ENCODE data around the genes OTX2, SLC35F4 and ARMH4.

- PRO-cap: bidirectional peak, plus-strand start at chr14:55102447, minus-strand start at chr14:55102449
These were observed 27.0 kb upstream of the LGALS3 start for GRCh38 chr14:55102036-55102561.

GRCh38 chr14:55128049-55128709, 873 bp upstream of the LGALS3 start:
- PRO-cap: no peak

DNA sequence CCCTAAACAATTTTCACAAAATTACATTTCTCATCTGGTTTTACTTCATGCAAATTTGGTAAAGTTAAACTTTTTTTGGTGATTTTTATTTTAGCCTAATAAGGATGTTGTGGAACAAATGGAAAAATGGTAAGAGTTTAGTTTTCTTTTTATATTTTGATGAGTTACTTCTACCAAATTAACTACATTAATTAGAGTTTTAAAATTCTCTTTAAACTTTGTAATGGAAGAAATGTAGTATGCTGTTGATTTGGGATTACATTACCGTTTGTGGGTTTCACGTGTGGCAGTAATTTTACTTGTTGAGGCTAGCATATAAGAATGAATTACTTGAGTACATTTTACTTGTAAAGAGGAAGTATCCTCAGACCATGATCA, 66.9 kb downstream of the KTN1 start:
- PRO-cap: no peak

DNA sequence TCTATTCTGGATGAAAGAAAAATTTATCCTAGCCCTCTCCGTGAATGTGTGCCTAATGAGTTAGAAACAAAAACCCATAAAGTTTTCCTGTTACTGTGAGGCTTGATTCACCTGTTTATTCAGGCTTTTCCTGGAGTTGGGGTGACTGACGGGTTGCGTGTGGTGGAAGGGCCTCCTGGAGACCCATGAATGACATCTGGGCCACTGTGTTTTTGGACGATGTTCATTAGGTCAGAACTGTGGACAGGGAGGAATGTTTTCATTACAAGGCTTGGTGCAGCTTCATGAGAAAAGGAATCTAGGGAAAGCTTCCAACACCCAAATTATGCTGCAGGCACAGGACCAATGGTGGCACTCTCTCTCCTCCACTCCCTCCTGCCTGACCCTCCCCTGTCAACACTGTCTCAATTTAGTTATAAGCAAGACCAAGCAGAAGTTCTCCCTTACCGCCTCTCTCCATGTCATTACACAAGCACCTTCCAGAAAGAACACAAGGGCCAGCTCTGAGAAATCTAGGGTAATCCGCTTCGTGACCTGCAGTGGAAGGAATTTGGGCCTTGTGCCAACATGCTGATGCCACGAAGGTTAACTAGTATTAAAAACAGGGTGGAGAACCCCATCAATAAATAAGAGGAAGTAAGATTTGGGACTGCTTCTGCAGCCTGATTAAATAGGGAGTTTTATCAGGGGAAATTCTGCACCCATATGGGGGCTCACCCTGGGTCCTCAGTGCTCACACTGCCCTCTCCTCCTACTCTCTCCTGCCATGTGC, 200.2 kb downstream of the KTN1 start:
- PRO-cap: no peak

DNA sequence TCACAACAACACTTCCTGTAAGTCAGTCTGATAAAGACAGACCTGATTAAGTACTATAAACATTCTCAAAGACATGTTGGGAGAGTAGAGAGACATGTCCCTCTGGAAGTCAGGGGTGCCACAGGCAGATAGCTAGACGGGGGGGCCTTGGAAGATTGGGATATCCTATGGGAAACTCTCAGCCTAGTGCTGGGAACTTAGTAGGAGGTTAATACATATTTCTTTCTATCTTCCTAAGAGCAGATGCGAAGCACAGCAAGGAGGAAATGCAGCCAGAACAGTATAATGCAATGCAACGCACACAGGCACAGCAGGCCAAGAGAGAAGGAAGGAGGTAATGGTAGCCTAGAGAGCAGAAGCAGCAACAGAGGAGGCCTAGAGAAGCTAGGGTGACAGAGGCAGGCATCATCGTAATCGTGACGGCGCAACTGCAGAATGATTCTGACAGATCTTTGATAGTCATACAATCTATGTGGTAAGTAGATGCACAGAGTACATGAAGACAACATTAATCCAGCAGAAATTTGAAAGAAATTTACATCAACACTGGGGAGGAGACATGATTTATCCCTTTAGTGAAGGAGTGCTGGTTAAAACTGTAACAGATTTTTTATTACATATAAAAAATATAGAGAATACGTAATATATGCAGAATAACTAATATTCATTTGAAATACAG, 1.7 kb upstream of the PELI2 start:
- PRO-cap: no peak

- PRO-cap: no peak
These were observed 161.4 kb downstream of the PELI2 start for GRCh38 chr14:56279600-56280063.

DNA sequence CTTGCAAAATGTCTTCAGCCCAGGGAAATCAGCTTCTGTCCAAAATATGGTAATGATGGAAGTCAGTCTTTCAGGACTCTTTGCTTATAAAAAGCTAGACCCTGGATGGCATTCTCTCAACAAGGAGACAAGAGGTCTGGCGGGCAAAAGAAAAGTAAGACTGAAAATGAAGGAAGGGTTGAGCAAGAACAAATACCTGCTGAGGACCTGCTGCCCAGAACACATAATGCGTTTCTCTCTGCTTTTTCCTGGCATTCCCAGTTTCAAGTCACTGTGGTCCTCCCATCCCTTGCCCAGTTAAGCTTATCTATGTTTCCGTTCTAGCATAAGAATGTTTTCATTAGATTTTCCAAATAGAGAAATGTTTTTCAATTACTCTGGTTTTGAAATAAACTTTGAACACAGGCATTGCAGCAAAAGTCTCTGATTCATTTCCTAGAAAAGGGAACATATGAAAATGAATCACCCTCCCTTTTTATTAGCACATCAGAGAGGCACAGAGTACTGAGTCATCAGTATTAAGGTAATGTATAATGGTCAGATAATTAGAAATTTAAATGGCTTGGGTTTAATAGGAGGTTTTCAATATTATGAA, 201.2 kb upstream of the TMEM260 start:
- PRO-cap: no peak

DNA sequence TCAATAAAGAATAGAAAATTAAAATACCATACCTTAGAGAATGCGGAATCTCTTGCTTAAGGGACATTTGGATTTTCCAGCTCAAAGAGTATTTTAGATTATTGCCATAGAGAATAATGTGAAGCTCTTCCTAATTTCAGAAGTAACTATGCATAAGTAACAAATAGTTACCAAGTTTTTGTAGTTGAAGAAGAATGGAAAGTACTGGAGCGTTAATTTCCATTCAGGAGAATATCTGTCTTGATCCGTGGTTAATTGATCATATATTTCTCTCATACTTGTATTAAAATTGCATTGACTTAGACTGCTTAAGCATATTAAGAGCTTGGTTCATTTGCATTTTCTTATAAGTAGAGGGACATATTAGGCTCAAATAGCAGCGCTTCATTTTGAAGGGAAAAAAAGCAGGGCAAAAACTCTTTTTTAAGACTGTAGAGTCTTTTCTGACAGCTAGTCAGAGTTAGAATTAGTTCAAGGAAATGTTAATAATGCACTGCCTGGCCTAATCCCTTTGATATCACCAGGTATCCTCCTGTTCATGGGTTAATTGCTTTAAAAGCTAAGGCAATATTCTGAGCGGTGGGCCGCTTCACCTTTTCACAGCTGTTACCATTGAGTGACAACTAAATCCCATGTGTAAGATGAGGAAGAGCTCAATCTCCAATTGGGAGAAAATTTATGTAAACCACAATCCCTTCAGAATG, 10.4 kb downstream of the TMEM260 start:
- PRO-cap: no peak

GRCh38 chr14:56810328-56810837, at the start of gene OTX2:
TSS of gene OTX2 (minus strand) at chr14:56810479.
- PRO-cap: no peak

DNA sequence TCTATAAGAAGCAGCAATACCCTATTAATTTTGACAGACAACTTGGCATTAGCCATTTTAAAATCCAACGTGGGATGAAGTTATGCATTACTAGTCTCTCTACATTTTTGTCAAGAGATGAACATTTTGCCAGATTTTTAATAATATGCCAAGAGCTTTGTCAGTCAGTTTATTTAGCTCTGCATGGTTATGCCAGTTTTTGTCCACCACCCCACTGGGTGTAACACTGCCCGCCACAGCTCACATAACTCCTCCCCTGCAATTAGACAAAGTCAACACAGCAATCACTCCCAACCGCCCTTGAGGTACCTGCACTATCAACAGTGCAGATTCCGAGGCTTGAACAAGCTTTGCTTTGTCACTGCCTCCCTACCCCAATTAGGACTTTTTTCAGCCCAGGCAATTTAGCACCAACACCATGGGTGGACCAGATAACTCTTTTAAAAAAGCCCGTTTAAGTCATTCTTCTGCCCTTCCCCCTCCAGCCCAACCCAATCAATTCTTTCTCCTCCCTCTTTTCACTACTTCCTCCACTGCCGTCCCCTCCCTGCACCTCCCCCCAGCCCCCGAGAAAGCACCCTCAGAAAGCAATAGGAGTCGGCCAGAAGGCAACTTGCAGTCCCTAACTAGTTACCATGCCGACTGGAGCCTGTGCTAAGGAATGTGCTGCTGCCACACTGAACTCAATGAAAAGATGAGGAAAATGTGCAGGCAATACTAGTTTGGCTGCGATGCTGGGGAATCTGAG, 45.6 kb upstream of the OTX2 start:
- PRO-cap: no peak

GRCh38 chr14:57058177-57058657, 210.5 kb downstream of the EXOC5 start:
- PRO-cap: no peak

DNA sequence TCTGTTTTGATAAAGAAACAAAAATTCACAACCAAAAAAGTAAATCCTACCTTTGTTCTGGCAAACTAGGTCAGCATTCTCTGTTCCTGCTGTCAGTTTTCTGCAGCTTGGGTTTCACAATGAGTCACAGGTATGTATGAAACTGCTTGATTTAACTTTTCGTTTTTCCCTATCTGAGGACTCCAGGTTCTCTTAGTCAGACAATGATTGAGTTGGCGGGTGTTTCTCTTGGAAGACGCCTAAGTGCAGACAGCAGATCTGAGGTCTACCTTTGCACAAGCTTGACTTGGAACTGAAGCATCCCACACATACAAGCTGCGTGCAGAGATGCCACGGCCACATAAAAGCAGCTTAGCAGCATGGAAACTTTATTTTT, 208.1 kb downstream of the EXOC5 start:
- PRO-cap: no peak

GRCh38 chr14:57492782-57493198, 867 bp downstream of the CCDC198 start:
- PRO-cap: no peak

GRCh38 chr14:57865385-57866271, at the start of gene SLC35F4:
TSS of gene SLC35F4 (minus strand) at chr14:57866092.
- PRO-cap: no peak

- PRO-cap: no peak
These were observed 116.9 kb upstream of the SLC35F4 start for GRCh38 chr14:57982681-57983250.

DNA sequence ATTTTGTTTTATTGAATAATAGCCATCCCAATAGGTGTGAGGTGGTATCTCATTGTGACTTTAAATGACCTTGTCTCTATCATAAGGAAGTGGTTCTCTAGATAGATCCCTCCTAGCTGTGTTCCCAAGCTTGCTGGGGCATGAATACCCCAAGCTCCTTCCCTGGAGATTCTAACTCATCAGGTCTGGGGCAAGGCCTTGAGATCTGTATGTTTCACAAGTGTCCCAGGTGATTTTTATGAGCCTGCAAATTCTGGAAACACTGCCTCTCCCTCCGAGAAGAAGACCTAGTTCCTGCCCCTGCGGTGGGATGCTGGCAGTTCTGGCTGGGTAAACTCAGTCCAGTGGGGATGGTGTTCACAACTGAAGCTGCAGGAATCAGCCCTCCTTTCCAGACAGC, 135.7 kb upstream of the SLC35F4 start:
- PRO-cap: no peak

DNA sequence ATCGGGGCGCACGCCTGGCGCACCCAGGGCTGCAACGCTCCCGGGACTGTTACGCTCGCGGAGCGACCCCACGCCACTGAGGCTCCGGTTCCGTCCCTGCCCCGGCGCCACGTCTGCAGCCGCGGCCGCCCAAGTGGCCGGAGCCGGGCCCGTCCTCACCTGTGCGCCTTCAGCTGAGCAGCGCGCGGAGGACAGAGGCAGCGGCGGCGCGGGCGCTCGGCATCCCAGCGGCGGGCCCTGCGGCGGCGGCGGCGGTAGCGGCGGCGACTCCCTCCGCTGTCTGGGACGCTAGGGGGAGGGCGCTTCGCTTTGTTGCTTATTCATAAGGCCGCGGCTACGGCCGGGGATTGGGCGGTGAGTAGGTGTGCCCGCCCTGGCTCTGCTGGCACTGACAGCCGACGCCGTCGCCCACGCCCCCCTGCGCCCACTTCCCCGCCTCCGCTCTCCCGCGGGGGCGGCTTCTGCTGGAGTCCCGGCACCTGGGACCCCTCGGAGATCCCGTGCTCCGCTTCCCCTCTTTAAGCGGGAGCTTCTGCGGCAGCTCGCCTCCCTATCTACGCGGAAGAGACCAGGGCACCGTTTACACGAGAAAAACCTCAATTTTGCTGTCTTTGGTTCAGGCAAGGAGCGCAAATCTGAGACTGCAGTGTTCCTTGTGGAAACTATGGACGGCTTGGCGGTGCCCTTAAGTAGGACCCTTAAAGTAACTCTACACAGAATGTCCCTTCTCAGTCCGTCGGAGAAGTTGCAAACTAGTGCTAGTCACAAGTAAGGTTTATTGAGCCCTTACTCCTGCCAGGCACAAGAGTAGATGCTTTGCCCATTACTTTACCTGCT, at the start of gene ARMH4:
ARMH4 (minus strand) TSS at position 298 of the 837 bp plus-strand sequence.
- PRO-cap: unidirectional peak, minus-strand start at position 282 of the sequence

- PRO-cap: no peak
These were observed 9.3 kb upstream of the ARID4A start for GRCh38 chr14:58288851-58289558.

DNA sequence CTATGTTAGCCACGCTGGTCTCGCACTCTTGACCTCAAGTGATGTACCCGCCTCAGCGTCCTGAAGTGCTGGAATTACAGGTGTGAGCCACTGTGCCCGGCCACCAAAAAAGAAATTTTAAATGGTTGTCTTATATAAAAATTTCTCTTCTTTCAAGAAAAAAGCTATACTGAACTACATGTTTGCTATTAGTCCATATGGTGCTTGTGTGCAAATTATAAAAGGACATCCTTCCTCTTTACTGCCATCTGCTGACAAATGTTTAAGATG, 33.0 kb upstream of the TOMM20L start:
- PRO-cap: no peak

DNA sequence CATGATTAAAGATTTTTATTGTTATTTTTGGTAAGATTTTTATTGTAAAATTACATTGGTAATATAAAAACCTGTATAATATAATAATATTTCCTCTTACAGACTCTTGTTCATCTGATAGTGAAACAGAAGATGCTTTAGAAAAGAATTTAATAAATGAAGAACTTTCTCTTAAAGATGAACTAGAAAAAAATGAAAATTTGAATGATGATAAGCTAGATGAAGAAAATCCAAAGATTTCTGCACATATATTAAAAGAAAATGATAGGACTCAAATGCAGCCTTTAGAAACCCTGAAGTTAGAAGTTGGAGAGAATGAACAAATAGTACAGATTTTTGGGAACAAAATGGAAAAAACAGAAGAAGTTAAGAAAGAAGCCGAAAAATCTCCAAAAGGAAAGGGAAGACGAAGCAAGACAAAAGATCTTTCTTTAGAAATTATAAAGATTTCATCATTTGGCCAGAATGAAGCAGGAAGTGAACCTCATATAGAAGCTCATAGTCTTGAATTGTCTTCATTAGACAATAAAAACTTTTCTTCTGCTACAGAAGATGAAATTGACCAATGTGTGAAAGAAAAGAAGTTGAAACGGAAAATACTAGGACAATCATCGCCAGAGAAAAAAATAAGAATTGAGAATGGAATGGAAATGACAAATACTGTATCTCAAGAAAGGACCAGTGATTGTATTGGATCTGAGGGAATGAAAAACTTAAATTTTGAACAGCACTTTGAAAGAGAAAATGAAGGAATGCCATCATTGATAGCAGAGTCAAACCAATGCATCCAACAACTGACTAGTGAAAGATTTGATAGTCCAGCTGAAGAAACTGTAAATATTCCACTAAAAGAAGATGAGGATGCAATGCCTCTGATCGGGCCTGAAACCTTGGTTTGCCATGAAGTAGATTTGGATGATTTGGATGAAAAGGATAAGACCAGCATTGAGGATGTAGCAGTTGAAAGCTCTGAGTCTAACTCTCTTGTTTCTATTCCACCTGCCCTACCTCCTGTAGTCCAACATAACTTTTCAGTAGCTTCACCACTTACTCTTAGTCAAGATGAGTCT, 31.3 kb upstream of the TOMM20L start:
- PRO-cap: no peak